Epithelial cell of alveolus of lung (primary cell): ENCODE measurements around the genes MAGOHB, STYK1 and TAS2R42.

DNA sequence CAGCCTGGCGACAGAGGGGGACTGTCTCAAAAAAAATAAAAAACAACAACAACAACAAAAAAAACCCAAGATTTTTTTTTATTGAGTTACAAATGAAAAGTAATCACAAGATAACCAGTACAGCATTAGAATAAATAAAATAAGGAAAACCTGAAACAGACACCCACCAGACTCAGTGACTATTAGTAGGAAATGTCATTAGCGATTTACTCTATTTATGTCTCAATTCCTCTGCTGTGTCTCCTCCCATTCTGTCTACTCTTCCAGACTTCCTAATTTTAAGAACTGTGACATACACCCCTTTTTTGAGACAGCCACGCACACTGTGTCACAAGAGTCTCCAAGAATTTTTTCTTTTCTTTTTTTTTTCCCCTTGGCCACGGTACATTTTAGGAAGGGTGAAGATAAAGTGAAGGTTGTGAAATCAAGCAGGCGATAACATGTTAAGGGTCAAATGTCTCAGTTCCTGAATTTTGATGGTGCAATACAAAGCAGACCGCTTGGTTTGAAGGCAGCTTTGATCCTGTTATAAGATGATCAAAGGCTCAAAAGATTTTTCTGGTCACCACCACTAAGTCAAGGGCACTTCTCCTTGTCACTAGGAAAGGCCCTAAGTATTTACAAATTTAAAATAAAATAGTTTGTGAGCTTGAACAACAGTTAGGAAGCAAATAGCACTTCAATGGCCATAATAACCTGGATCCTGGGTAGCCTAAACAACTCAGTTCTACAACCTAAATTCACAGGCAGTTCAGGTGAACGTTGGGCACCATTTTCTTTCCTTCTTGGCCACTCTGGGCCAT lies 4.3 kb downstream of the OLR1 start:
- RAMPAGE, long total RNA = no peak
- RRBS = no CpG with 5 or more reads among the region's 7 CpGs

GRCh38 chr12:10186148-10186906 lies 7.5 kb downstream of the TMEM52B start:
- RAMPAGE, long total RNA = no peak
- RRBS = no CpG with 5 or more reads among the region's 12 CpGs

DNA sequence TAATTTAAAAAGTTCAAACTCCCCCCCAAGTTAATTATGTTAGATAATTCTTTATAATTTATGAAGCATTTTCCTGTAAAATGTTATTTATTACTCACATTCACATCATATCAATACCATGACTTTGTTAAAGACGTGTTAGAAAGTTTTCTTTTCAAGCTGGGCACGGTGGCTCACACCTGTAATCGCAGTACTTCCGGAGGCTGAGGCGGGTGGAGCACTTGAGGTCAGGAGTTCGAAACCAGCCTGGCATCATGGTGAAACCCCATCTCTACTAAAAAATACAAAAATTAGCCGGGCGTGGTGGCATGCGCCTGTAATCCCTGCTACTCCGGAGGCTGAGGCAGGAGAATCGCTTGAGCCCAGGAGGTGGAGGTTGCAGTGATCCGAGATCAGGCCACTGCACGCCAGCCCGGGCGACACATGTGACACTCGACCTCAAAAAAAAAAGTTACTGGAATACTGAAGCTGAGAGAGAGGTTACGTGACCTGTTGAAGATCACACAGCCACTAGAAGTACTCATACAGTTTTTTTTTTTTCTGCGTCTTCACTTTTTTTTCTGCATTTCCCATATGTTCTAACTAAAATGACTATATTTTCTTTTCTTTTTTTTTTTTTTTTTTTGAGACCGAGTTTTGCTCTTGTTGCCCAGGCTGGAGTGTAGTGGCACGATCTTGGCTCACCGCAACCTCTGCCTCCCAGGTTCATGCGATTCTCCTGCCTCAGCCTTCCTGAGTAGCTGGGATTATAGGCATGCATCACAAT lies 3.4 kb downstream of the GABARAPL1 start:
- RAMPAGE, long total RNA = no peak
- RRBS = no CpG with 5 or more reads among the region's 22 CpGs

DNA sequence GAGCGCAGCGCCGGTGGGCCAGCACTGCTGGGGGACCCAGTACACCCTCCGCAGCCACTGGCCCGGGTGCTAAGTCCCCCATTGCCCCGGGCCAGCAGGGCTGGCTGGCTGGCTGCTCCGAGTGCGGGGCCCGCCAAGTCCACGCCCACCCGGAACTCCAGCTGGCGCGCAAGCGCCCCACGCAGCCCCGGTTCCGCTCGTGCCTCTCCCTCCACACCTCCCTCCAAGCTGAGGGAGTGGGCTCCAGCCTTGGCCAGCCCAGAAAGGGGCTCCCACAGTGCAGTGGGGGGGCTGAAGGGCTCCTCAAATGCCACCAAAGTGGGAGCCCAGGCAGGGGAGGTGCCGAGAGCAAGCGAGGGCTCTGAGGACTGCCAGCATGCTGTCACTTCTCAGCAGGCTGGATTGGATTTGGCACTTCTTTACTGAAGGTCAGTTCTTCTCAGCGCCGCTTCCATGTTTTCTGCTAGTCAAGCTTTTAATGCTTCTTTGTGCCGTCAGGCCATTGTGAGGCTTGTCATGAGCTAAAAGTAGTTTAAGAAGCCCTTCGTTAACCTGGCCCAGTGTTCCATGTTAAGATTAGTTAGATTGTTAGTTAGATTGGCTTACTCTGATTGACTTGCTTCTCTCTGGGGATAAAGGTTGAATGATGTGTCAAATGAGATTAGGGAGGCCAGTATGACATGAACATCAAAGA lies 13.3 kb downstream of the GABARAPL1 start:
- RAMPAGE, long total RNA = no peak
- RRBS = no CpG with 5 or more reads among the region's 24 CpGs

DNA sequence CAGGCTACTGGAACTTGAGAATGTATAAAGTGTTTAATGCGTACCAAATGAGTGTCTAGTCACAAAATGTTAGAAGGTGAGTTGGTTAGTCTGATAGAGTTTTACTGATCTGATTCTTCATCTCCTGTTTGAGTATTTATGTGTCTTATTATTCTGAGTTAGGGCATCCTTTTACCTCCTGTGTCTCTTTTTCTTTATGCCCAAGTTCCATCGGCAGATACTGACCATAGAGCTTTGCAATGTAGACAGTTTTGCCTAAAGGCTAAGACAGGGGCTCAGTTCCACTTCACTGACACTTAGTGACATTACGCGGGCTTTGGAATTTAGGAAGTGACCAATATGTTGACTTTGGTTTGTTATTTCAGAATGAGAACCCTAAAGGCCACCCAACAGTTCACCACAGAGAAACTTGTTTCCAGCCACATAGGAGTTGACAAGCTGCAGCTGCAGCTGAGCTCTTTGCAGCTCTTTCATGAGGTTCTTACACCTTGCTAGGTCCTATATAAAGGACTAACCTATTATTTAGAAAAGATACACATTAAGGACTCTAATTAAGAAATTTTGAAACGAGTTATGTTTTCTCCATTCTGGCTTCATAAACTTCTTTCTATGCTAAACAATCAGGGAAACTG lies 18.7 kb upstream of the KLRD1 start:
- RAMPAGE, long total RNA = no peak
- RRBS = no CpG with 5 or more reads among the region's 5 CpGs

DNA sequence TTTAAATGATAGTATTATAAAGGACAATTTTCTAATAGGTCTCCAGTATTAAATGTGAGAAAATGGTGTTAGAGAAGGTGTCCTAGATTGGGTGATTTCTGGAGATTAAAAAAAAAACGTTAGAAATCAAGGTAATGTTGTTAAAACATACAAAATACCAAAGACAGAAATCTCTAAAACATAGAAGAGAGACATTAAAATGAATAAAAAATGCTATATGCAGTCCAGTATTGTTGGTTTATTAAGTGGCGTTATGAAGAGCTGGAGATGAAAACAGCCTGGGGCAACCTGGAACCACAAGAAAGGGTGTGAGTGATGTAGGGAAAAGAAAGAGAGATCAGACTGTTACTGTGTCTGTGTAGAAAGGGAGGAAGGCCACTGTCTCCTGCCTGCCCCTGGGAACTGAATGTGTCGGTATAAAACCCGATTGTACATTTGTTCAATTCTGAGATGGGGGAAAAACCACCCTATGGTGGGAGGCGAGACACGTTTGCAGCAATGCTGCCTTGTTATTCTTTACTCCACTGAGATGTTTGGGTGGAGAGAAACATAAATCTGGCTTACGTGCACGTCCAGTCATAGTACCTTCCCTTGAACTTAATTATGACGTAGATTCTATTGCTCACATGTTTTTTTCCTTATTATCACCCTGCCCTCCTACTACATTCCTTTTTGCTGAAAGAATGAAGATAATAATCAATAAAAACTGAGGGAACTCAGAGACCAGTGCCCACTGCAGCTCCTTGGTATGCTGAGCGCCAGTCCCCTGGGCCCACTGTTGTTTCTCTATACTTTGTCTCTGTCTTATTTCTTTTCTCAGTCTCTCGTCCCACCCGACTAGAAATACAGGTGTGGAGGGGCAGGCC lies 4.7 kb upstream of the KLRK1 start:
- RAMPAGE, long total RNA = no peak
- RRBS = no CpG with 5 or more reads among the region's 12 CpGs

DNA sequence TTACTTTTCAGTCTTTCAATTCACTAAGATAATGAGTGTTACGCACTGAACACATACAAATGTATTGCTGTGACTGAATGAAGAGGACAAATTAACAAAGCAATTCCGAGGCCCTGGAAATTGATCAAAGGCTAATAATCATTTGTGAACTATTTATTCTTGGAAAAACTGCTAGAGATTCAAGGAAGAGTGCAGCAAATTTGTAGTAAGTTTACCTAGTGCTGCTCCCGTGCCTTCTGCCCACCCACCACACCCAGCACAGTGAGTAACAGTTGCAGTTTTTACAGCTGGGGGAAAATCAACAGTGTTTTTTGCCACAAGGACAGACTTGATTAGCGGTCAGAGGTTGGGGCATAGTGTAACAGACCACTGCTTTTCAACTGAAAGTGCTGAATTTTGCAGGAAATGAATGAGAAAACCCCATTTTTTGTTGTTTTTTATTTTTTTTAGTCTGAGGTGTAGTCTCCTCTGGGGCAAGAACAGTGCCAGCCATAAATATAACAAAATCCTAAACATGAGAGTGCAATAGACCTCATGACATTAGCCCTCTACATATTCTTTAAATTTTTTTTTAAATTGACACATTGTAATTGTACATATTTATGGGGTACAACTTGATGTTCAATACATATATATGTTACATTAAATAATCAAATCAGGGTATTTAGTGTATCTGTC lies 7.5 kb upstream of the KLRK1 start:
- RAMPAGE, long total RNA = no peak
- RRBS = no CpG with 5 or more reads among the region's 4 CpGs

GRCh38 chr12:10552851-10553614 lies 47.3 kb downstream of the EIF2S3B start:
- RAMPAGE, long total RNA = no peak
- RRBS = no CpG with 5 or more reads among the region's 3 CpGs

GRCh38 chr12:10599391-10599838 lies 14.0 kb downstream of the MAGOHB start:
- RAMPAGE, long total RNA = no peak
- RRBS = no CpG with 5 or more reads among the region's 5 CpGs

GRCh38 chr12:10612579-10613798 lies at the start of gene MAGOHB:
Gene MAGOHB, minus strand, starts transcription at chr12:10613609.
- RAMPAGE, long total RNA = start-site peak on the minus strand at chr12:10613542-10613597, 256 and 918 reads in 2 replicates
- RRBS = 2% methylated on average over 13 of the region's 50 CpGs

GRCh38 chr12:10634049-10634739 lies 20.8 kb upstream of the MAGOHB start:
- RAMPAGE, long total RNA = no peak
- RRBS = no CpG with 5 or more reads among the region's 7 CpGs

- RAMPAGE, long total RNA = no peak
- RRBS = 4% methylated on average over 17 of the region's 47 CpGs
Measured at GRCh38 chr12:10673354-10674571, at the start of gene STYK1. Gene STYK1, minus strand, starts transcription at chr12:10674052.

DNA sequence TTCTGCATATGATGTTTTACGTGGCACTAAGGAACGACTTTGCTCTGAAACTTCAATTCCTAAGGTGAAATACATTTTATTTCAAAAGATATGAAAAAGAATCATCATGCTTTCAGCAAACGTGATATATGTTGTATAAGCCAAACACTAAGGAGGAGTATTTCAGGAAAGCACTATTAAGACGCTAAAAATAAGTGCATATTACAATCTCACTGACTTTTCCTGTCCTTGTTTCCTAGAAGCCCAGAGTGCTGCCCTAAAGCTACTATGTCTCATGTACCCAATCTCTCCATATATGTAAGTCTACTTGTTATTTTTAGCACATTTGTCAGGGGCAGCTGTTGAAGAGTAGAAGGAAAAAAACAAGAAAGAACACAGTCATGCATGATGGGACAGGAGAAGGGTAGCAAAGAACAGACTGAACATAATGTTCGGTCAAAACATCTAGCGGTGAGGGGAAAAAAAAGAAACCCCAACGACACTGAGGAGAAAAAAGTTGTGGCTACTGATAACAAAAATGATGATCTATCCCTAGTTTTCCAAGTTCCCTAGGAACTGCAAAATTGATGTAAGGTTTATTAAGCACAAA lies 14.3 kb downstream of the YBX3 start:
- RAMPAGE, long total RNA = no peak
- RRBS = no CpG with 5 or more reads among the region's 7 CpGs

GRCh38 chr12:10722265-10722972 lies 704 bp downstream of the YBX3 start:
- RAMPAGE, long total RNA = no peak
- RRBS = 1% methylated on average over 34 of the region's 56 CpGs

DNA sequence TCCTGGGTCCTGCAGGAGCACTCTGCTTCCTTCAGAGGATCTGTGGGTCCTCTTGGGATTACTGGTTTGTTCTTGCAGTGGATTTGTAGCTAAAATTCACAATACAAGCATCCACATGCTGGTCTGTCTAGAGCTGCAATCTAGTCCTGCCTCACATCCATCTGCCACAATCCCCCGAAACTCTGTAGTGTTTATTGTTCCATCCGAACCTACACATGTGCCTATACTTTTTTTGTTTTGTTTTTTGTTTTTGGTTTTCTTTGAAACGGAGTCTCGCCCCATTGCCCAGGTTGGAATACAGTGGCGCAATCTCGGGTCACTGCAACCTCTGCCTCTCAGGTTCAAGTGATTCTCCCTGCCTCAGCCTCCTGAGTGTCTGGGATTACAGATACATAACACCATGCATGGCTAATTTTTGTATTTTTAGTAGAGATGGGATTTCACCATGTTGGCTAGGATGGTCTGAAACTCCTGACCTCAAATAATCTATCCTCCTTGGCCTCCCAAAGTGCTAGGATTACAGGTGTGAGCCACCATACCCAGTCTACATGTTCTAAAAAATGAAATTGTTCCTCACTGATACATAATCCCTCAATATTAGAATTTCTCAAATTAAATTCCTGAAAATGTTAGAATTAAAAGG lies 10.6 kb upstream of the TAS2R30 start:
- RAMPAGE, long total RNA = no peak
- RRBS = no CpG with 5 or more reads among the region's 6 CpGs

DNA sequence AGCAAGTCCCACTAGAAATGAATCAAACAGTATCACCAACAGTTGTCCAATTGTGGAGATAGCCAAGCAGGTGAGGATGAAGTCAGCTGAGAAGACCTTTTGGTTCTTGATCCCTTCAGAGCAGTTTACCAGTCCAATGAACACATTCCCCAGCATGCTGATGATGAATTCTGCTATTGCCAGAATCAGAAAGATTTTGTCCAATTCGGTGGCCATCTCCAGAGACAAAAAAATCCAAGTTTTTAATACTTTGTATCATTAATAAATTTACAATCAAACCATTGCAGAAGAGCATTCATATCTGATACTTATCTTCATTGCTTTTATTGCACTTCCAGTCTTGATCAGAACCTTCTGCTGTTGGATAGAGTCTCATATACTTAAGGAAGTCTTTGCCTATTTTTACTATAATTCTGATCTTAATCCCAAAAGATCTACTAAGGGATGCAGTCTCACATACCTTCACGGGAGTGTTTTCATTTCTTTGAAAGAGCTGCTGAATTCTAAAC lies at the start of gene TAS2R42:
Gene TAS2R42, minus strand, starts transcription at position 216 of the 509 bp plus-strand sequence.
- RAMPAGE, long total RNA = no peak
- RRBS = no CpG with 5 or more reads among the region's 2 CpGs

GRCh38 chr12:11547802-11548152 lies 101.7 kb upstream of the ETV6 start:
- RAMPAGE, long total RNA = no peak
- RRBS = no CpG with 5 or more reads among the region's 9 CpGs

- RAMPAGE, long total RNA = no peak
- RRBS = no CpG with 5 or more reads among the region's 19 CpGs
Measured at GRCh38 chr12:11672442-11673287, 23.2 kb downstream of the ETV6 start.

GRCh38 chr12:11704028-11704600 lies 54.6 kb downstream of the ETV6 start:
- RAMPAGE, long total RNA = no peak
- RRBS = no CpG with 5 or more reads among the region's 11 CpGs

- RAMPAGE, long total RNA = no peak
- RRBS = no CpG with 5 or more reads among the region's 19 CpGs
Measured at GRCh38 chr12:11756376-11757552, 107.3 kb downstream of the ETV6 start.